ENCODE measurements around a stretch of chr13.

GRCh38 chr13:49584499-49585262 lies 677 bp downstream of the RCBTB1 start:
- PRO-cap, result no peak
- RAMPAGE, long total RNA, result no peak

- PRO-cap, result bidirectional peak, plus-strand start at chr13:49642181, minus-strand start at chr13:49642099
- RAMPAGE, long total RNA, result no peak
Measured at GRCh38 chr13:49641837-49642571, 13.7 kb downstream of the ARL11 start.

DNA sequence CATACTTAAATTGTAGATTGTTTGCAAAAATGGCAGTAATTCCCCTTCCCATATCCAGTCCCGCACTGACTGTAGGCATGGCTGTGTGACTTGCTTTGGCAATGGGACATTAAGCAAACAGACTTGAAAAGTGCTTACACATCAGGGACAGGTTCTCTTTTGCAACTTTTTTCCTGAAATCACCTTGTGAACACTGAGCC lies 42.2 kb upstream of the EBPL start:
- PRO-cap, result no peak
- RAMPAGE, long total RNA, result no peak

- PRO-cap, result unidirectional peak, minus-strand start at chr13:49848104
- RAMPAGE, long total RNA, result no peak
Measured at GRCh38 chr13:49847835-49848404, 55.4 kb upstream of the KPNA3 start.

DNA sequence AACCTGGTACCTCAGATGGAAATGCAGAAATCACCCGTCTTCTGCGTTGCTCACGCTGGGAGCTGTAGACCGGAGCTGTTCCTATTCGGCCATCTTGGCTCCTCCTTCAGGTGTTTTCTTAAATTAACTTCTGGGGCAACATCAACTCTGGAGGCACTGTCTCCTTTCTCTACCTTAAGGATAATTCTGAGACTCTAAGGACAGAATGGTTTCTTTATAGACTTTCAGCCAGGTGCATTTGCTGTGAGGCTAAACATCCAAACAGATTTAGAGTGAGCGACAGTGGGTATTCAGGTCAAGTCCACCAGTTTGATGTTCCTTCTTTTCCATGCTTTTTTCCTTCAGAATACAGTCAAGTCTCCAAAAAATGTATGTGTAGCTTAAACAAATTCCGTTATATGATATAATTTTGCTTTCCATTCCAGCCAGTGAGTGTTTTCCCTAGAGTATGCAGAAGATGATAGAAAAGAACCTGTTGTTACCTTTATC lies 171.0 kb downstream of the KCNRG start:
- PRO-cap, result no peak
- RAMPAGE, long total RNA, result no peak

DNA sequence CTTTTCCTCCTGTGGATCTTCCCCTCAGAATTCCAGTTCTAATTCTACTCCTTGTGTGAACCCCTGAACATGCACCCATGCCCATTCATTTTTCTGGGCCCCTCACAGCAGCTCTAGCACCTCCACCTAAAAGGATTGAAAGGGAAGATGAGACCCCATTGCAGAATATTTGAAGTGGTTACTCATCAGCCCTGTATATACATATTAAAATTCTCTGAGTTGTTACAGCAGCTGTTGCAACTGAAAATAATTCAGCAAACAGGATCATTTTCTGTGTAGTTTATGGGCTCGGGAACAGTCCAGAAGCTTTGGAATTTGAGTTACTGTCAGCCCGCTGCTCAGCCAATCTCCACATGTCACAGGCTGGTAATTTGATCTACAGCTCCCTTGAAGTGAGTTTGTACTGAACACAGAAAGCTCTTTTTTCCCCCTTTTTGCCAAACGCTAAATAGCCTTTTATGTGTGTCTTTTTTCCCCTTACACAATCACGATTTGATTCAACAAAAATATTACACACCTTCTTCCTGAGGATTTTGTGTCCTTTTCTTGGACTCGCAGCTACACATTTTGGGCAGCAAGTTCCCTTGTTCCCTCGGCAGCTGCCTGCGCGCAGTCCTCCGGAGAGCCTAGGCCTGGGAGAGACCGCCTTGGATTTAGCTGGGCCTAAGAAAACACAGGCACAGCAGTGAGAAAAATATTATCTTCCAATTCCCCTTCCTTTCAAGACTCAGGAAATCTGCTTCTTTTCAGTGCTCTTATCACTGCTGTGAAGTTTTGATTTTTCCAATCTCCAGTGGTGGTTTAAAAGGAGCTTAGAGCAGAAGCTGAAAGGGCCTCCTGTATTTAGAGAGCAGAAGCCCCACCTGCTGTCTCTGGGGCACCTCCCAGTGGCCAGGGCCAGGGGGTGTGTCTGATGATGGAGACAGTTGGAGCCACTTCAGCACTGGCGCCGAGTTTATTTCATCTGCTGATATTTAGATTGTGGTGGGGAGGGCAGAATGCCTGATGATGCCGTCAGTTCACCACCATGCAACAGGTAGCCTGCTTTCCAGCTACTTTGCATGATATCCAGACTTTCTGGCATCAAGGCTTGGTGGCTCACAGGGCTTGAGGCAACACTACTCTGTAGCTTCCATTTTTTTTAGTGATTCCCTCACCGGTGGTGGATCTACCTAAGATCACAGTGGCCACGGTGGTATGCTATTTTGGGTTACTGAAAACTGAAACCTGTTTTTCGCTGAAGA lies 371.5 kb downstream of the KCNRG start:
- PRO-cap, result no peak
- RAMPAGE, long total RNA, result no peak

GRCh38 chr13:50484265-50484833 lies 359.1 kb downstream of the DLEU7 start:
- PRO-cap, result no peak
- RAMPAGE, long total RNA, result no peak

GRCh38 chr13:50685498-50685948 lies 158.0 kb downstream of the DLEU7 start:
- PRO-cap, result no peak
- RAMPAGE, long total RNA, result no peak

DNA sequence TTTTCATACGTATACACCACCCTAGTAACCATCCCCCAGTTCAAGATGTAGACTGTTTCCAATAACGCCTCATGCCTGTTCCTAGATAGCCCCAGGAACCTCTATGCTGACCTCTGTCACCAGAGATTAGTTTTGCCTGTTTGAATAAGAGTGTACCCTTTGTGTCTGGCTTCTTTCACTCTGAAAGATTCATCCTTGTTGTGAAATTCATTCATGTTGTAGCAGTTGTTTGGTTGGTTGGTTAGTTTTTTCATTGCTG lies 1.4 kb downstream of the RNASEH2B start:
- PRO-cap, result no peak
- RAMPAGE, long total RNA, result no peak

- PRO-cap, result no peak
- RAMPAGE, long total RNA, result no peak
Measured at GRCh38 chr13:50911830-50912590, 2.4 kb downstream of the RNASEH2B start.

DNA sequence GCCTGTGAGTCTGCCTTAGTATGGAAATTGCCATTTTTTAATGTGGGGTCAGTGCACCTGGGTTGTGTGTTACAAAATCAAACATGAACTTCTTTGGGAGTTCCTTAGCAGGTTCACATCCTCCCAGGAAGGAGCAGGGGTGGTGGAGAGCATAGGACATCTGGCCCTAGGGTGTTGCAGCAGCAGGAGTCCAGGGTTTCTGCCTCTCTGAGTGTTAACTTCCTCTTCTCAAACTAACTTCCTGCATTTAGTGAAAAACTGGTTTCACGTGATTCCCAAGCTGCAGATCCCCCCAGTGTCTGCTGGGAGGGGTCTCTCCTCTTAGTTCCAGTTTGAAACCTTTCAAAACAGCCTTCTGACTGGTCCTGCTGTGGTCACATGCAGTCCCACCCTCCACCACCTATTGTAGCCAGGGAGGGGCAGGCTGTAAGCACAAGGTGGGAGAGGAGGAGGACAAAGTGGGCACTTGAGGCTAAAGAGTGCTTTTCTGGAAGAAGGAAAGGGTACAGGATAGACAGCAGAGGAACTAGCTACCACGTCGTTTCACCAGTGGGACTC lies 7.2 kb downstream of the RNASEH2B start:
- PRO-cap, result no peak
- RAMPAGE, long total RNA, result no peak

DNA sequence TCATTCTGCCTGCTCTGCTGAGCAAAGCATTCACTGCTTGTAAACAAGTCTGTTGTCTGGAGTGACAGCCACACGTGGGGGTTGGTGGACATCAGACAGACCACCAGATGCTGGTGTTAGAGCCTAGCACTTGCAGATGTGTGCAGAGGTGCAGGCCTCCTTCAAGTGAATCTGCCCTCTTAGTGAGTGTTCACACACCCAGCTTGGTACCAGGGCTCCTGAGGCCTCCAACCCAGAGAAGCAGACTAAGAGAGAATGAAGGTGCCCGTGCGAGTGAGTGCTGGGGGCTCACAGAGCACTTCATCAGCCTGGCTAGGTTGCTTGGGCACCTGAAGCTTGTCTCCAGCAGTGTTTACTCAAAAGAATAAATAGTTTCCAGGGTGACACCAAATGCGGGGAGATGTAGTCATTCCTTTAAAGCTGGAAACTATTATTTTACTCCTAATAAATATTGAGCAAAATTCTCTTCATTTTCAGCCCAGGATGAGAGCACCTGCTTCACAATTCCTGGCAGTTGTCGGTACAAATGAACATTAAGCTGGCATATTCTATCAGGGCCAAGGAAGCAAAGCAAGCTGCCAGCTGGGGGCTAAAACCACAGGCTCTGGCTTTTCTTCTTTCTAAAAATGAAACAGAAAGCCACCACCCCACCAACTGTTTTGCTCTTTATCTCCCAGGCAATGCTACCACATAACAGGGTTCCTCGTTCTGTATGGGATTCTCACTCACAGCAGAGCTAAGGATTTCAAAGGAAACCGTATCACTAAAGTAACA lies 82.4 kb downstream of the RNASEH2B start:
- PRO-cap, result no peak
- RAMPAGE, long total RNA, result no peak

DNA sequence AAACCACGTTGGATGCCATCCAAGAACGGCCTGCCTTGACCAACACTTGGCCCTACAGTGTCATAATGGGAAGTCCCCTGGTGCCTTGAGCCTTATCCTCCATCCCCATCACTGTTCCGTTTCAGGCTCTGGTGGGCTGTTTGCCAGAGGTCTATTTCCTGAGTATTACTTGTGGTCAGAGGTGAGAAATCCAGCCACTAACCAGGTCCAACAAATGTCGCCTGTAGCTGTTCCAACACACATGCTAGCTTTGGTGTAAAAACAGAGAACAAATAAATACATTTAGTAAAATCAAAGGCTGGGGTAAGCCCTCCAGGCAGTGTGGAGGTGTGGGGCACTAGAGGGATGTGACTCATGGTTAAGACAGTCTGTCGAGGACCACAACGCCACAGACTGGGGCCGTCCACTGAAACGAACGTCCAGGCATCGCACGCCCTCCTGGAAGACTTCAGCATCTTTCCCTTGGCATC lies 44.6 kb downstream of the C13orf42 start:
- PRO-cap, result unidirectional peak, plus-strand start at position 389 of the sequence
- RAMPAGE, long total RNA, result no peak

DNA sequence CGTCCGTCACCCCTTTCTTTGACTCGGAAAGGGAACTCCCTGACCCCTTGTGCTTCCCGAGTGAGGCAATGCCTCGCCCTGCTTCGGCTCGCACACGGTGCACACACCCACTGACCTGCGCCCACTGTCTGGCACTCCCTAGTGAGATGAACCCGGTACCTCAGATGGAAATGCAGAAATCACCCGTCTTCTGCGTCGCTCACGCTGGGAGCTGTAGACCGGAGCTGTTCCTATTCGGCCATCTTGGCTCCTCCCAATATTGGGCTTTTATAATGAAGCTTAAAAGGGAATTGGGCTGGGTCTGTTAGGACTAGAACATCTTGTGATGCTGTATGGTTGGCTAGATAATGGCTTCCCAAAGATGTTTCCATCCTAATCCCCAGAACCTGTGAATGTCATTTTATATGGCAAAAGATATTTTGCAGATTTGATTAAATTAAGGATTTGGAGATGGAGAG lies 30.5 kb downstream of the C13orf42 start:
- PRO-cap, result no peak
- RAMPAGE, long total RNA, result no peak

- PRO-cap, result no peak
- RAMPAGE, long total RNA, result no peak
Measured at GRCh38 chr13:51169717-51170628, 52.2 kb upstream of the FAM124A start.

DNA sequence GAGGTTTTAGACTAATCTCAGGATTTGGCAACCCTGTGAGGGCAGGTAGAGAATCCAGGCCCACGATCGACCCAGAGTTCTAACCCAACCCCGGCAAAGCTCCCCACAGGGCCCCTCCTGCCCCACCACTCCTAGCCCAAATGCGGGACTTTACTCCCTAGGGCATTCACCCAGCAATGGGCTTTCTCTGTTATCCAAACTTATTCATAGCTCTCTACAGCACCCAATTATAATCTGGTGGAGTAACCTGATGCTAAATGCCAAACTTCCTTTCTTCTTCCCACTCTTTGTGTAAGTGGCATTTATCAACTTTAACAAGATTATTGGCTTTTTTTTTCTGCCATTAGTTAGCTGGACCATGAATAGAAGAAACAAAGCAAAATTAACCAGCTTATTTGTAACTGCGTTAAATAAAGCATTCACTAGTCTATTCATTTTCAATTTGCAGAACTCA lies 1.3 kb downstream of the FAM124A start:
- PRO-cap, result no peak
- RAMPAGE, long total RNA, result no peak

DNA sequence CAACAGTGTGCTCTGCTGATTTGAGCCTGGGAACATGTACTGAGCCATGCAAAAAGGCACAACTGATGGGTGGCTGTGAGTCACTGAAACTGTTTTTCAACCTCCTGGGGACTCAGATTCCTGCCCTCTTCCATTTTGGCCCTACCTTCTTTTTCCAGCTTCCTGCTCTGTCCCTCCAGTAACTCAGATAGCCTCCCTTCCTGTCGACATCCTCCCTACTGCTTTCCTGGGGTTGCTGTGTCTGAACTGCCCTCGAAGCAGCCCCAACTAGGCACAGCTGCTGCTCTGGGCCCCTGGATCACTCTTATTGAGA lies 13.6 kb downstream of the FAM124A start:
- PRO-cap, result no peak
- RAMPAGE, long total RNA, result no peak

DNA sequence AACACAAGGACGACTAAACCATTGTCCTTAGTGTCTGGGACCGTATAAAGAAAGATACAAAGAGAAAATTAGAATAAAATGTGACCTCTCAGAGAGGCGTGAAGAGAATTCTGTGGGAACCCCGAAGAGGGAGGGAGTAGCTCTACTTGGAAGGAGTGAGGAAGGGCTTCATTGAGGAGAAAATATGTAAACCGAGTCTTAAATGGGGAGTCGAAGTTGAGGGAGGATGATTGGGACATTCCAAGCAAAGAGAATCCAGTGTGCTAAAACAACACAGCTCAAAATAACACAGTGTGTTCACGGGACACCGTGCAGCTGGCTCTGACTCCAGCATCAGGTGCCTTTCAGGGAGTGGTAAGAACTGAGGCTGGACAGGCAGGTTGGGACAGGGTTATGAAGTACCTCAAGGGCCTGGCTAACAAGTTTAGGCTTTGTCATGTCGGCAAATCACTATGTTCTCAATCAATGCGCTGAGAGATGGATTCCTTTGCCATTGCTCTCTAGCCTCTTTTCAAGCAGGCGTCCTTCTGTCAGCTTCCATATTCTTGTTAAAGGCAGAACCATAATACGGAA lies 27.6 kb upstream of the WDFY2 start:
- PRO-cap, result no peak
- RAMPAGE, long total RNA, result no peak

DNA sequence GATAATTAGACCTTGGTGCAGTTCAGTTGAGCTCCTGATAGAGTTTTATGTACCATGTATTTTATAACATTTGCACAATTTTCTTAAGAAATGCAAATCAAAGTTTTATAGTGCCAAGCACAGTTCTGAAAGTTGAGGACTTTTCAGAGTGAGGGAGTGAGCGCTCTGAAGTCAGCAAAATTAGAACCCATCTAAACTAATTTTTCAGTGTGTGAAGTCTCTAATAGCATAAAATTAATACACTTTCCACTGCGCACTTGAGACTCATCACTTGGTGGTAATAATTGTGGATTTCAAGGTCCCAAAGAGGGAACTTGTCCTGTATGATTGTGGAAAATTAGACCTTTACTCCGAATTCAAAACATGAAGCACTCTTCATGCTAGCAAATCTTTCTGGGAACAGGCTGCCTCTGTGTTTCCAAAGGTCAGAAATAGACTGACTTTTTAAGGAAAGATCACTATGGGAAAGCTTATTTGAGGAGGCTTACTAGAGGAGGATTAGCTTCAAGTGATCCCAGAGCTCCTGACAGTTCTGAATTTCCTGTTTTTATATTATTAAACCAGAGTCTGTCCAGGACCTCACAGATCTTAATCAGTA lies 5.4 kb downstream of the WDFY2 start:
- PRO-cap, result unidirectional peak, minus-strand start at position 395 of the sequence
- RAMPAGE, long total RNA, result no peak

DNA sequence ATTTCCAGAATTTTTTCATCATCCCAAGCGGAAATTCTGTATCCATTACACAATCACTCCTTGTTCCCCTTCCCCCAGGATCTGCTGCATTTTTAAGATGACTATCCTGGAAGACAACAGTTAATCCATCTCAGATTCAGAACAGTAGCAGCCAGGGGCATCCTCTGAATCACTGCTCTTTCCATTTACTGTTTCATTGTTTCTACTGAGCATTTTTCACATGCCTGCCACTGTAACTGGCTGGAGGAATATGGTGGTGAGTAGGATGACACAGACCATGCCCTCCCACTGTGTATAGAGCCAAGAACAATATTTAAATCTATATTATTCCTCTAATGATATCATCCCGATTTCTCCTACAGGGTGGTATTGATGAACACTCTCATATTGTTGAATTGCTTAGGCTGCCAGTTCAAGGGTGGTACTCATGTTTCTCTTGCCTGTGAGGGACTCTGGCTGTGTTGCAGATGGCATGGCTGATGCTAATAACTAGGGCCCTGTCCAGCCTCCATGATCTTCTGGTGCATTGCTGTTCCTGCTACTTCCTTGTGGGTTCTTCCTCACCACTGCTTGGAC lies 59.0 kb downstream of the WDFY2 start:
- PRO-cap, result no peak
- RAMPAGE, long total RNA, result no peak

All from urinary bladder (tissue), 3 donors.